Ovary (tissue), 7 donors: Measurements from ENCODE around the gene TTC4.

- PRO-cap, 7 experiments: peak in 2 of 7 experiments; most common plus-strand start chr1:53945046 (in 1); most common minus-strand start chr1:53944950 (in 1)
- RAMPAGE, long total RNA, 2 experiments: no peak in any of the 2 experiments
Measured at GRCh38 chr1:53944870-53945247, 640 bp downstream of the IFT25 start.

DNA sequence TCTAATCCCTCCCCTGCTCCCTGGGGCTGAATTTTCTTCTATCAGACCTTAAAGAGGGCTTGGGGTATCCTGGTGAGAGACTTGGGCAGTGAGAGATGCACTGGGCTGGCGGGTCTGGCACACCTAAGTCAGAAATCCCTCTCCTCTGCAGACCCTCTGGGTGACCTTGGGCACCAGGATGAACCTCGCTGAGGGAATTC is 30.3 kb downstream of the CDCP2 start:
- PRO-cap, 7 experiments: no peak in any of the 7 experiments
- RAMPAGE, long total RNA, 2 experiments: no peak in any of the 2 experiments

DNA sequence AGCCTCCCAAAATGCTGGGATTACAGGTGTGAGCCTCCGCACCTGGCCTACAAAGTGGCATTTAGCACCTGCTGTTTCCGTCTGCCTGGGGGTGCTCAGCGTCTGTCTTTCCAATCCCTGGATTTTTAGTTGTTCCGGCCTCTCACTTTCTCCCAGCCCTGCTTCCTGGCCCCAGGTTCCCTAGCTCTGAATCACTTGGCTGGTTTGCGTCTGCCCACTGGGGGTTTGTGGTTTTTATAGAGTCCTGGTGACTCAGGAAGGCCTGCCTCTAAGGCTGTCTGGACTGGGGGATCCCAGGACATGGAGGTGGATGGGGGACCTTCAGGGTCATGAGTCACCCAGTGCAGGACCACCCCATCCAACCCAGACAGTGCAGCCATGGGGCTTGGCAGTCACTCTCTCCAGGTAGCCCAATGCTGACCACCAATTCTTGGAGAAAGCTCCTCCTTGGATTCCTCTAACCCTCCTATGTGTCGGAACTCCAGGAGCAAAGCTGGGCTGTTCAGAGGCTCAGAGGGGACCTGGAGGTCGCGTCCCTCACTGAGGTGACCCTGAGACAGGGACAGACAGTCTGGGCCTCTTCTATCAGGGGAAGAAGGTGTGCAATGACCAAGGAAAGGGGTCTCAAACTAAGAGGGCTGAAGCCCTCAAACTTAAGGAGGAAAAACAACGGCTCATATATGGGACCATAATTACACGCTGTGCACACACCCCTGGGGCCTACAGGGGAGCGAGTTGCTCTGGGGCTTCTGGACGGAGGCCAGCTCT is 53.7 kb downstream of the MRPL37 start:
- PRO-cap, 7 experiments: no peak in any of the 7 experiments
- RAMPAGE, long total RNA, 2 experiments: no peak in any of the 2 experiments

- PRO-cap, 7 experiments: peak in 6 of 7 experiments; most common plus-strand start chr1:54277704 (in 1); most common minus-strand start chr1:54277604 (in 5)
- RAMPAGE, long total RNA, 2 experiments: start-site peak on the minus strand in 1 of 2 experiments, at chr1:54277320-54277606 at its widest, 19 to 343 reads per replicate
Measured at GRCh38 chr1:54276648-54277770, 77.0 kb downstream of the MRPL37 start.

DNA sequence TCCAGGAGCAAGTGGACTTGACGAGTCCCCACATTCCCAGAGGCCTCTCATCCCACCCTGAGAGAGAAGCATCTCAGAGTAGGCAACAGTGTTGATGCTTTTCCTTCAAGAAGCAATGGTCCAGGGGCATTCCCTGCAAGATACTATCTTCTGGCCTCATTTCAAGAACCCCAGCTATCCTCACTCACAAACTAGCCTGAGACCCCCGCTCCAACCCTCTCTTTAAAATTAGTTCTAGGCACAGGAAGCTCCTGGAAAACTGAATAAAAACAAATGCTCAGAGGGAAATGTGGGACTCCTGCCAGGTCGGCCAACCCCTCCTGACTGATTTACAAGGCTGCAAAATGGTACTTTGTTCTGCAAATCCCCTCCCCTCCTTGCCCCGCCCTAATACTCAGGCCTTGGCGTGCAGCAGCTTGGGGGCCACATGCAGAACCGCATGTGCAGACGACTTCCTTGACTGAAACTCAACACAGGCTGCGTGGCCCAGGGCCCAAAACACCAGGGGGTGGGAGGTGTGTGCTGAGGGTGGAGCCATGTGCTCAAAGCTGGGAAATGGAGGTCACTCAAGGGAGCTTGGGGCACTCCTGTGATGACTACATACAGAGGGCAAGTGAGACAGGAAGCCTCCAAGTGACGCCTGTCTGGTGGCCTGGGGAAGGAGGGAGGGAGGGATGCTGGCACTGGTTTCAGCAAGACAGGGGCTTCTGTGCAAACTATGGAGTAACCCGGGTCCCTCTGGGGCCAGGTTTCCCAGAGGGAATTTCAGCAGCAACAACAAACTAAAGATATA is 87.1 kb downstream of the MRPL37 start:
- PRO-cap, 7 experiments: peak in 6 of 7 experiments; most common plus-strand start position 545 of the sequence (in 2); most common minus-strand start position 469 of the sequence (in 6)
- RAMPAGE, long total RNA, 2 experiments: no peak in any of the 2 experiments

DNA sequence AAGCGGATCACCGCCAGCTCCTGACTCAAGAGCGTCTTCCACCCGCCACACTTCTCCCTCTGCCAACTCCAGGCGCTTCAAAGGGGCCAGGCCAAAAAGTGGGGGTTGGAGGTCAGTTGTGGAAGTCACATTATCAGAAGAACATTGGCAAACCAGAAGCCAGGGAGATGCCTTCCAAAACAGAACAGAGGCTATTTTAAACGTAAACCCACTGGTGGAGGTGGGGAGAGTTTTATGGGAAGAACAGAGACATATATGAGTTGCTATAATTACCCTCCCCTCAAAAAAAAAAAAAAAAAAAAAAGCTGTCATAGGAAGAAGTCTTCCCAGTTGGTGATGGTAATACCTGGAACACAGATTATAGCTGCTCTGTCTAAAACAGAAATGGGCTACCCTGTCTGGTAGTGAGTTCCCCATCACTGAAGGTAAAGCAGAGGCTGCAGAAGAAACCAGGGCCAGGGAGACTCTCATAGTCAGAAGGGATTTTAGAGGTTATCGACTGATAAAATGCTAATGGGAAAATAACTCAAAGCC is 159.0 kb downstream of the MRPL37 start:
- PRO-cap, 7 experiments: no peak in any of the 7 experiments
- RAMPAGE, long total RNA, 2 experiments: no peak in any of the 2 experiments

DNA sequence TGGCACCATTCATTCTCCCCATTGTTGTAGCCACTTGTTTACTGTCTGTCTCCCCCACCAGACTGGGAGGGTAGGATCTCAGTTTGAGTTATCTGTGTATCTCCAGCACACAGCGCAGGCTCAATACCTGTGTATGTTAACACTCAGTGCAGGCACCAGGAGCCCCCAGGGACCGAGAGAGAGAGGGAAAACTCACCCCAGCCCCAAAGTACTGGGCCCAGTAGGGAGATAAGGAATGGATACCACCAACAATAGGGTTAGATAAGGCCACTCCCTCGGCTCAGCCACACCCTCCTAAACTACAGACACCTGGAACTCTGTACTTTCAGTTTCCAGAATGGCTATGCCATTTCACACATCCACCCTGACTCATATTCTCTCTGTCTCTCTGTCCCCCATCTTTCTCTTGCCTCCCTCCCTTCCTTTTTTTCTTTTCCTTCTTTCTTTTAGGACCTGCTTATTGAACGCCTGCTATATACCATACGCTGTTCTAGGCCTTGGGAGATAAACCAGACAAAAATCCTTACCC is 138.6 kb upstream of the ACOT11 start:
- PRO-cap, 7 experiments: no peak in any of the 7 experiments
- RAMPAGE, long total RNA, 2 experiments: no peak in any of the 2 experiments

DNA sequence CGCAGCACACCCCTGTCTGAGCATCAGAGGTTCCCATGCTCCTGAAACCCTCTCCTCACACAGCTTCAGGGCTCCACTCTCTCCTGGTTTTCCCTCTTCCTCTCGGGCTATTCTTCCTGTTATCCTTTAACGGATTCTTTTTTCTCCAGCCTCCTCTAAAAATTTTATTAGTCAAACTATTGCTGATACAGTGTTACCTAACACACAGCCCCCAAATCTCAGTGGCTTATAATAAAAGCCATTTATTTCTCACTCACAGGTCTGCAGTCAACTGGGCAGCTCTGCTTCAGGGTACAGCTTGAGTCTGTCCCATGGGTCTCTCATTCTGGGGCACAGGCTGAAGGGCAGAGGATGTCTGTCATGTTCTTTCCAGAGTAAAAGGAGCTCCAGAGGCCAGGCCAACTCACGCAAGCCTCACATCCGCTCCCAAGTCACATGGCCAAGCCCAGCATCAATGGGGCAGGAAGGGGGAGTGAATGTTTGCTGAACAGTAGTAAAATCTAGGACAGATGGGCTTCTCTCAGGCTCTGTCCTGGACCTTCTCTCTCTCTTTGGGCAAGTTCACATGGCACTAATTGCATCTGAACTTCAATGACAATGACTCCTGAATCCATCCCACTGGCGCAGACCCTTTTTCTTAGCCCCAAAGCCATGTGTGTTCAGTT is 134.8 kb upstream of the ACOT11 start:
- PRO-cap, 7 experiments: peak in 4 of 7 experiments; most common plus-strand start position 486 of the sequence (in 3); most common minus-strand start position 388 of the sequence (in 2)
- RAMPAGE, long total RNA, 2 experiments: no peak in any of the 2 experiments

- PRO-cap, 7 experiments: no peak in any of the 7 experiments
- RAMPAGE, long total RNA, 2 experiments: no peak in any of the 2 experiments
Measured at GRCh38 chr1:54480293-54480954, 67.6 kb upstream of the ACOT11 start.

DNA sequence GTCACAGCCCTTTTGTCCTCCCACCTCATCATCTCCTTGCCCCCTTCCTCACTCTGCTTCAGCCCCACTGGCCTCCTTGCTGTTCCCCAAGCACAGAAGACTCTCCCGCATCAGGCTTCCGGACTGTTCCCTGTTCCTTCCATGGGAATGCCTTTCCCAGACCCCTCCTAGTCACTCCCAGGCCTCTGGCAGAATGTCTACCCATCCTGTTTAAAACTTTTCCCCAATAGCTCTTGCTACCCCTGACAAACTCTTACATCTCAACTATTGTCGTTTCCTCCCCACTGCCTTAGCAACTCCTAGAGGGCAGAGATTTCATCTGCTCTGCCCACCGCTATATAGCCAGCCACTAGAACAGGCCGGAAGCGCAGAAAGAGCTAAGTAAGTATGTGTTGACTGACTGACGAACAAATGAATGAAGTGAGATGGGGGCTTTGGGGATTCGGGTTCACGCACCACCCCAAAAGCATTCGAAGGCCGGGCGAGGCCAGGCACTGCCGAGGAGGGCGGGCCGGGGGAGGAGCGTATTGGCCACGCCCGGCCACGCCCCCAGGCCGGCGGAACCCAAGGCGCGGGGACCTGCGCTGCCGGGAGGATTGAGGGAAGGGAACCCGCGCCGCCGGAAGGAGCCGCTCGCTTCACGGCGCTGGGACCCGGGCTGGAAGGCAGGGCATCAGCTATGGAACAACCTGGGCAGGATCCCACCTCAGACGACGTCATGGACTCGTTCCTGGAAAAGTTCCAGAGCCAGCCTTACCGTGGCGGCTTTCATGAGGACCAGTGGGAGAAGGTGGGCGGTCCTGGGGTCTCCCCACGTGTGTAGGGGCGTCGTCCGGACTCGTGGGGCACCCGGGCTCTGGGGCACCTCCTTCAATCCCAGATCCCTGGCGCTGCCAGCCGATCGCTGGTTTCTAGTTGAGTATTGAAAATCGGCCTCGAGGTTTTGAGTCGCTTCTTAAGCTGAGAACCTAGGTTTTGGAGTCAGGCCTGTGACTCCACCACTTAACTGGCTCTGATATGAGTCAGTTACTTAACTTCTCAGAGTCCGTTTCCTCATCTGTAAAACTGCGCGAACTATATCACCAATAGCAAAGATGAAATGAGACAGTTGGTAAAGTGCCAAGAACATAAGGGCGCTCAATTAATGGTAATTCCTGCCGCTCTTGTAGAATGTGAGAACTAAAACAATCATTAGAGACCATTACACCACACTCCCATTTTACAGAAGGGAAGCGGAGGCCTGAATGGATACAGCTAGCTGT is at the start of gene TTC4:
TSS of gene TTC4 (plus strand) at position 632 of the 1,262 bp plus-strand sequence.
- PRO-cap, 7 experiments: peak in 7 of 7 experiments; most common plus-strand start position 636 of the sequence (in 7); most common minus-strand start position 496 of the sequence (in 6)
- RAMPAGE, long total RNA, 2 experiments: start-site peak on the plus strand in 2 of 2 experiments, centred at positions 647 to 653 of the sequence, 79 to 99 reads per replicate

DNA sequence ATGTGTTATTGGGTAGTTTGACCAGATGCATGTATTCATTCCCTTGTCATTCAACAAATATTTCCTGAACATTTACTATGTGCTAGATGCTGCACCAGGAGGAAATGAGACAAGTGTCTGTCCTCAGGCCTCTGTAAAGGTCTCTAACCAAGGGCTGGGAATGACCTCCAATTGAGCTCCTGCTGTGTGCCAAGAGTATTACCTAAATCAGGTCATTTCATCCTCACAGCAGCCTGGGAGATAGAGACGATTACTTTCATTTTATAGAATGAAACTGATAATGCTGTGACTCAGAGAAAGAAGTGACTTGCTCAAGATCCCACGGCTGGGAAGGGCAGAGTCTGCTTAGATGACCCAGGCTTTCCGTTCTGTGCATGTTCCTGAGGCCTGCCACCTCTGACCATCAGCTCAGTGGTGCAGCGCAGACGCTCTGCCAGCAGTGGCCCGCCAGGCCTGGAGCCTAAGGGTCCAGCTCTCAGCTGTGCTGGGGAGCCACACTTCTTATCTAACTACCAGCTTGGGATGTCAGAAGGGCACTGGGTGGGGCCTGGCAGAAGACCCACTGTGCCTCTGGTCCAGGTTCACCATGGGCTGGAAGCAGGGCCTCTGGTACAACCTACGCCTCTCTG is 1.2 kb upstream of the LEXM start:
- PRO-cap, 7 experiments: no peak in any of the 7 experiments
- RAMPAGE, long total RNA, 2 experiments: no peak in any of the 2 experiments

GRCh38 chr1:54848716-54849248 is 38.2 kb downstream of the DHCR24 start:
- PRO-cap, 7 experiments: no peak in any of the 7 experiments
- RAMPAGE, long total RNA, 2 experiments: no peak in any of the 2 experiments

- PRO-cap, 7 experiments: no peak in any of the 7 experiments
- RAMPAGE, long total RNA, 2 experiments: no peak in any of the 2 experiments
Measured at GRCh38 chr1:54852080-54852682, 34.8 kb downstream of the DHCR24 start.

- PRO-cap, 7 experiments: no peak in any of the 7 experiments
- RAMPAGE, long total RNA, 2 experiments: no peak in any of the 2 experiments
Measured at GRCh38 chr1:54853895-54854530, 33.0 kb downstream of the DHCR24 start.

DNA sequence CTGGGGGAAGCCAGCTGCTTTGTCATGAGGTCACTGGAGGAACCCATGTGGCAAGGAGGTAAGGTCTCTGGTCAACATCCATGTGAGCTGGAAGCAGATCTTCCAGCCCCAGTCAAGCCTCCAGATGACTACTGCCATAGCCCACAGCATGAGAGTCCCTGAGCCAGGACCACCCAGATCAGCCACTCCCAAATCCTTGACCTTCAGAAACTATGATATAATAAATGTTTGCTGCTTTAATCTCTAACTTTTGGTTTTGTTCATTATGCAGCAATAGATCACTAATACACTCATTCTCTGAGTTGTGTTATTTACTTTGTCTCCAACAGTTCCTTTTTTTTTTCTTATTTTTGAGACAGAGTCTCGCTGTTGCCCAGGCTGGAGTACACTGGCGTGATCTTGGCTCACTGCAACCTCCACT is 27.8 kb downstream of the DHCR24 start:
- PRO-cap, 7 experiments: no peak in any of the 7 experiments
- RAMPAGE, long total RNA, 2 experiments: no peak in any of the 2 experiments

- PRO-cap, 7 experiments: no peak in any of the 7 experiments
- RAMPAGE, long total RNA, 2 experiments: no peak in any of the 2 experiments
Measured at GRCh38 chr1:54866613-54867596, 20.1 kb downstream of the DHCR24 start.

DNA sequence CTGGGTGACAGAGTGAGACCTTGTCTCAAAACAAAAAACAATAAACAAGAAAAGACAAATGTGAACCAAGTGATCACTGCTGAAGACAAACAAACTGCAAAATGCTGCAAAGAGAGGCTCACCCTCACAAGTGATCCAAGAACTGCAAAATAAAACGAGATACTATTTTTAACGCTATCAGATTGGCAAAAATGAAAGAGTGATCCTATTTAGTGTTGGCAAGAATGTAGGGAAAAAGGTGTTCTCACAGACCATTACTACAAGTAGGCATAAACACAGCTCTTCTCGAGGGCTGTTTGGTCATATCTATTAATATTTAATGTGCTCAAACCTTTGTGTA is 18.0 kb downstream of the DHCR24 start:
- PRO-cap, 7 experiments: no peak in any of the 7 experiments
- RAMPAGE, long total RNA, 2 experiments: no peak in any of the 2 experiments

GRCh38 chr1:55066288-55066750 is 27.0 kb downstream of the PCSK9 start:
- PRO-cap, 7 experiments: no peak in any of the 7 experiments
- RAMPAGE, long total RNA, 2 experiments: no peak in any of the 2 experiments

DNA sequence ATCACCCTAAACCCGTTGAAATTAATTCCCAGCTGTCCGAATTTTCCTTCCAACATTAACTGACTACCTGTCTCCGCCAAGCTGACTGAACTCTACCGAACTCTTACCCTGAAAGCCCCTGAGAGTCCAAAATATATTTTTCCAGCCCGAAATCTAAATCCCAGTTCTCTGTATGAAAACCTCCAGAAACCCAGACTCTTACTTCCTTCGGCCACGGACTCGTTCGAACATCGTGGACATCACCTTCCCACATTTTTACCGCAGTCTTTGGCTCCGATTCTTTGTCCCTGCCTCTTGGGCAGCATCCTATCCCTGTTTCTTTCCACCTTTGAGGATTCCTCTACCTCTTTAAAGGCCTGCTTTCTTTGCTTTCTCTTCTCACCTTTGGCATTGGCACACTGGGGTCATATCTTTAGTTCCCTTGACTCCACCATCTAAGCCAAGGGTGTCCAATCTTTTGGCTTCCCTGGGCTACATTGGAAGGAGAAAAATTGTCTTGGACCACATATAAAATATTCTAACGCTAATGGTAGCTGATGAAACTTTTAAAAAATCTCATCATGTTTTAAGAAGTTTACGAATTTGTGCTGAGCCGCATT is 956 bp upstream of the USP24 start:
- PRO-cap, 7 experiments: no peak in any of the 7 experiments
- RAMPAGE, long total RNA, 2 experiments: no peak in any of the 2 experiments

DNA sequence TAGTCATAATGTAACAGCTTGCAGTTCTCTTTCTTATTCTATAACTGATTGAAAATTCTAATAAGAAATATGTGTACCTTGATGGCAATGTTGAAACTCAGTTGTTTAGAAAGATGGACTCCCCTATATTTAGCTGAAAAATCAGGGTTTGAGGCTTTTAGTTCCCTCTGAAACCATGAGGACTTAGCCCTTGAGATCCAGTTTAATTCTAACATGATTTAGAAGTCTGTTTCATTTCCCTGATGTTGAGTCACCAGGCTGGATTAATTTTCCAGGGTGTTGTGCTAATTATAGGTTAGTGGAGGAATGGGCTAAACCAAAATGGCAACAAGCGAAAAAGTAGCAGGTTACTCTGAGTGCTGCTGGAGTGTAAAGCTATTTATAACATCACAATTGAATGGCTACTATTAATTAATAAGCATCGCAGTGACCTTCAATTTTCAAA is 15.4 kb upstream of the USP24 start:
- PRO-cap, 7 experiments: no peak in any of the 7 experiments
- RAMPAGE, long total RNA, 2 experiments: no peak in any of the 2 experiments